ENCODE measurements around a stretch of chr16.

DNA sequence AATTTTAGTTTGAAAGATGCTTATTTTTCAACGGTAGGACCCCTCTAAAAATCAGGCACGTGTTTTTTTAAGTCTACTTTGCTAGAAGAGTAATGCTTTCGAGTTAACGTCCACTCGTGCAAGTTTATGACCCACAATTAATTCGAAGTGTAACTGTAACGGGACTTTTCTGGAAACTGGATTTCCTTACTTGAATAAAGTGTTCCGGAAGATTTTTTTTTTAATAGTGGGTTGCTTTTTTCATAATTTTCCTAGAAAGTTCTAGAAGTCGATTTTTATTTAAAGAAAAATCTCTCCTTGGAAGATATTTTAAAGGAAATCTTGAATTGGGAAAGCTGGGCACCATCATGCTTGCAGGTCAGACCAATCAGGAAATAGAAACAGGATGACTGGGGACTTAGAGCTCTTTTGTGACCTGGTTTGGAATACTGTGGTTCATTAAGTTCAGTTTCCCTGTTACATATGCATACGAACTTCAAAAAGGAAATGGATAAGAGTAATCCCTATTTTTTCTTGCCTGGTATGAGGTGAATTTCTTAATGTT lies 1.1 kb downstream of the NFATC3 start:
- PRO-cap: no peak

DNA sequence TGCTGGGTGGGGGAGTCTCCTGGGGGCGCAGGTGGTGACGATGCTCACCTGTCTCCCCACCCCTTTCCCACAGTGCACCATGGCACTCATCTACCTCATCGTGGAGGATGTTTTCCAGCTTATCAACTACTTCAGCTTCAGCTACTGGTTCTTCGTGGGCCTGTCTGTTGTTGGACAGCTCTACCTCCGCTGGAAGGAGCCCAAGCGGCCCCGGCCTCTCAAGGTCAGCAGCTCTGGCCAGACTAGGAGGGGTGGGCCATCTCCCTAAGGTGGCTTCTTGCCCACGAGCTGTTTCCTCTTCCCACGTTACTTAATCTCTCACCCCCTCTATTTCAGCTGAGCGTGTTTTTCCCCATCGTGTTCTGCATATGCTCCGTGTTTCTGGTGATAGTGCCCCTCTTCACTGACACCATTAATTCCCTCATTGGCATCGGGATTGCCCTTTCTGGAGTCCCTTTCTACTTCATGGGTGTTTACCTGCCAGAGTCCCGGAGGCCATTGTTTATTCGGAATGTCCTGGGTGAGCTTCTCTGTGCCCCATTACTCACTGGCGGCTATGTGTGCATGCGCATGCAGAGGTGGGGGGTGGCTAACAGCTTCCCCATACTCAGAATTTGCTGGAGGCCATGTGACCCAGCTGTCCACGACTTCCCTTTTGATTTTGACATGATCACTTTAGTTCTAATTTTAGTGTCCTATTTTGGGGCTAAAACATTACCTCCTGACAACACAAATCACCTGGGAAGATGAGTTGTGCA lies 14.3 kb downstream of the SLC7A6OS start:
- PRO-cap: no peak

DNA sequence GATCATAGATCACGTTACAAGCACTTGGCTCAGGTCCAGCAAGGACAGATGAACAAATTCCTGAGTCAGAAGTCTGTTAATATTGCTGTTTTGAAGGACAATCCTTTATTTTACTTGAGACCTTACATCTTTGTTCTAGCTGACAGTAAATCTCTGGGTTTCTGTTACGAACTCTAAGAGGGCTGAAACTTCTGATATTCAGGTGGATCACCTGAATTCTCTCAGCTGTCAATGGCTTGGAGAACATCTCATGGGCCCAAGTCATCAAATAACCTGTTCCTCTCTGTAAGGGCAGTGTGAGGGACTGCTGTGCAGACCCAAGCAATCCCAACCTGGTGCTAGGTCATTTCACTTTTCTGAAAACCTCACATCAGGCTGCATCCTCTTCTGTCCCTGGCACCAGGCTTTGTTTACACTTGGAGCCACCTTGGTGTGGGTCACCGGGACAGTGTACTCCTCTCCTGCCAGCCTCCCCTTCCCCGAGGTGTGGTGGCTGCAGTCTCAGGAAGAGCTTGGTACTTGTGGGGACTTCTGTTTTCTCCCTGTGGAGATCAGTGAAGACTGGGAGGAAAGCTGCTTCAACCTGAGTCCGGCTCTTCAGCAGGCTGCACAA lies 12.6 kb downstream of the SLC7A6OS start:
- PRO-cap: no peak

DNA sequence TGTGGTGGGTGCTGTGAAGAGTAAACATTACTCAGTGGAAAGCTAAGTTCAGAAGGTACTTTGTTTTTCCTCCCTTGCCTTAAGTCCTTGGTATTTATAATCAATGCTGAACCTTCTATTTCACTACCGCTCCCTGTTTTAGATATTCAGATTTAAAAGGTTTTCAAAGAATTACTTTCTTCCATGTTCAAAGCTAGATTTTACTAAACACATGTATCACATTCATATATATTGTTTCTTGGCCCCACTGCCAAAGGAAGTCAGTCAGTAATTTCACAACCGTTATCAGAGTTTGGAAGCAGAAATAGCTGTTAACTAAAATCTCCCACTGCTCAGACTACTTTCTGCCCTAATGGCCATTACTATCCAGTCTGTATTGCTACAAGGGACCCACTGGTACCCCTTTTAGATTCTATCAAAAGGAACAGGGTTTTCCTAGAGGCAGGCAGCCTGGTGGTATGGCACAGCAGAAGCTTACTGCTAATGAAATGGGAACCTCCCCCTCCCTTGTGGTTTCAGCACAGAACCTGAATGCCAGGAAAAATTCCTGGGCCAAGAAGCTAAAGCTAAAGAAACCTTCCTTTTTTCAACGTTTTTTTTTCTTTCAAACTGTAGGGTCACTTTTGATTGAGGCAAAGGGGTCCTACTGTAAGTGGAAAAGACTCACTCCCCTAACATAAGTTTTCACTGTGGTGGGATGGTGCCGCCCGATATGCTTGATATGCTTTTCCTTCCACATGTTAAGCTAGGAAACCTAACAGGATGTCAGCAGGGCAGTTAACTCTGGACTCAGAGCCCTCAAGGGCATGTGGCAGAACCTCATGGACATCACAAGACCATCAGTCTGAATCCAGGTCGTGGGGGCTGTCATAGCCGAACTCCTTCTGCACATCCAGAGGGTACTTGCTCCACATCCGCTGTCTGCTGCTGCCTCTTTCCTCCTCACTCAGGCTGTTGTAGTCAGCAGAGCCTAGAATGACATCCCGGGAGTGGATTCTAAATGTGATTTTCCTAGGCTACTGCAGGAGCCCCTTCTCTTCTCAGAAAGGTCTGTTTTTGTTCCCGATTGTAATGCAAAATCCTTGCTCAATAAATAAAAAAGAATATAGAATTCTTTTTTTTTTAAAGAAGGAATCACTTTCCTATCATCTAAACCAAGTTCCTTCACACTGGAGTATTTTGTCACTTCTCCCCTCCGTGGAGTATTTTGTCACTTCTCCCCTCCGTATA lies 9.9 kb downstream of the SLC7A6OS start:
- PRO-cap: no peak

DNA sequence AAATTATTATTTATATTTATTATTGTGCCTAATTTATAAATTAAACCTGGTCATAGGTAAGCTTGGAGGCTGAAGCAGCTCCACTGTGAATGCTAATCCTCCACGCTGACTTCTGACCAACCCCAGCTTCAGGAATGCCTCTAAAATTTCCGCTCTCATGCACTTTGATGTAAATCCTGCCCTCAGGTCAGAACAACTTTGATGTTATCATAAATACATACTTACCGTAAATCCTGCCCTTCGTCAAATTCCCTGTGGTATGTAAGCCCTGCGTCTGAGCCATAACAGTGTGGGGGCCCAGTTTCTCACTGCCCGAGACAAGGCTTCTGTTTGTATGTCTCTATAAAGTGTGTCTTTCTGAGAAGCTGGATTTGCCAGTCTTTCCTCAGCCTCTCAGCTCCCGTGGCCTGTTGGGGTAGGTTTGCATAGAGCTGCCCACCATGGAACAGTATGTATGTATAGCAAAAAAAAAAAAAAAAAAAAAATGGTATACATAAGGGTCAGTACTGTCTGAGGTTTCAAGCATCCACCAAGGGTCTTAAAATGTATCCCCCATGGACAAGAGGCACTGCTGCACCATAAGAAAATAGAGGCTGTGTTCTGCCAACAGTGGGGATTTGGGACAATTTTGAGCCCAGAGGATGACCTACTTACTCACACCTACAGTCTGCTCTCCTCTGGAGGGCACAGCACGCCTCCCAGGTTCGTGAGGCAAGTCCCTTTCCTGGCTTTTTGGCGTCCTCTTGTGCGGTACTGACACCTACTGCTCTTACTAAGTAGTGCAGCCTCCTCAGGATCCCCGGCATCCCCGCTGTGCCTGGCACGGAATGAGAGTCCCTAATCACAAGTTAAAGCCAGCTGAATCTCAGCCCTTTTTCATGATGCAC lies 17.5 kb downstream of the PRMT7 start:
- PRO-cap: no peak

GRCh38 chr16:68351806-68352657 lies 41.2 kb downstream of the PRMT7 start:
- PRO-cap: no peak

DNA sequence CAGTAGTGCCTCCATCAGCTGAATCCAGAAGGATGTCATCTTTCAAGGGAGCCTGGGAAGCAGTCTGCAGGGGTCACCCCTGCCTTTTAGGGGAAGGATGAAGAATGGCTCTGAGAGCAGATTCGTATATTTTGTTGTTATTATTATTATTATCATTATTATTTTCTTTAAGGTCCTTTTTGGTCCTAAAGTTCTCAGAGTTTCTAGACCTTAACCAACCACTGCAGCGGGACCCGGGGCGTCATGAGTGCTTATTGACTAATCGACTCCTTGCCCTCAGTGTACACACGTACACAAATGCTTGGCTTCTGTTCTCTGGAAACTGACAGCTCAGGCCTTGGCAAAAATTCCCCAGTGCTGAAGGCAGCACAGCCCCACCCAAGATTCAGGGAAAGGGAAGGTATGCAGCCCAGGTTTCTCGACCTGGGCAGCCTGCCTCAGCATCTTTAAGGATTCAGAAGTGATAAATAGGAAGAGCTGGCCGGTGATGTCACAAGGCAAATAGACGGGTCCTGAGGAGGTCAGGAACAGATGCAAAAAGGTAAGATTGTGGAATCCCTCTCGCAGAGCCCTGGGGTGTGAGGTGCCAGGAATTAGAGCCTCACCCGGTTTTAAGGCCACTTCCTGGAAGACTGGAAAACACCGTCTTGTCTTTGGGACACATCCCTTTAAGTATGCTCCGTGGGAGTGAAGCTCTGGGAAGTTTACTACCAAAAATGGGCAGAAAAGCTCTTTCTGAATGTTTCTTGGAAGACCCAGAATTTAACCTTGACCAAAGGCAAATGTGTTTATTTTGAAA lies 9.0 kb upstream of the CDH3 start:
- PRO-cap: no peak

DNA sequence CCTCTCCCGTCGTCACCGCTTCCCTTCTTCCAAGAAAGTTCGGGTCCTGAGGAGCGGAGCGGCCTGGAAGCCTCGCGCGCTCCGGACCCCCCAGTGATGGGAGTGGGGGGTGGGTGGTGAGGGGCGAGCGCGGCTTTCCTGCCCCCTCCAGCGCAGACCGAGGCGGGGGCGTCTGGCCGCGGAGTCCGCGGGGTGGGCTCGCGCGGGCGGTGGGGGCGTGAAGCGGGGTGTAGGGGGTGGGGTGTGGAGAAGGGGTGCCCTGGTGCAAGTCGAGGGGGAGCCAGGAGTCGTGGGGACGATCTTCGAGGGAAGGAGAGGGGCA lies 405 bp downstream of the CDH1 start:
- PRO-cap: no peak

- PRO-cap: no peak
These were observed 128.7 kb downstream of the TANGO6 start for GRCh38 chr16:68971963-68972531.

DNA sequence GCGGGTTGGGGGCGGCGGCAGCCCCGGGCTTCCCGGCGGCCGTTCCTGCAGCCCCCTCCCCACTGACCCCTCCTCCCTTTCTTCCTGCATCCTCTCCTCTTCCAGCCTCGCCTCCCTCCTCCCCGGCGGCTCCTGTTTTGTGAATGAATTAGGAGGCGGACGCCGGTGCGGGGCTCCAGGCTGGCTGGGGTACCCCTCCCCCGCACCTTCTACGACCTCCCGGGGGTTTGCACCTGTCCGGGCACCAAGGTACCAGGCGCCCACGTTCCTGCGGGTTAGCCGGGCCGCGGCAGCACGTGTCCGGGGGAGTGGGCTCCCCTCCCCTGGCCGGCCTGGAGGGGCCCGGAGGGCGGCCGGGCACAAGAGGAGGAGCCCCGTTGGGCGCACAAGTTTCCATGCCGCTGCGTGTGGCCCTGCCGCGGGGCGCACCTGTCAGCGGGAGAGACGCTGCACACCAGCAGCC lies 1.0 kb downstream of the HAS3 start:
- PRO-cap: no peak

- PRO-cap: no peak
These were observed 13.2 kb downstream of the HAS3 start for GRCh38 chr16:69118242-69119450.

- PRO-cap: bidirectional peak, plus-strand start at chr16:69132352, minus-strand start at chr16:69132159
These were observed 764 bp downstream of the CHTF8 start for GRCh38 chr16:69131237-69132411.

DNA sequence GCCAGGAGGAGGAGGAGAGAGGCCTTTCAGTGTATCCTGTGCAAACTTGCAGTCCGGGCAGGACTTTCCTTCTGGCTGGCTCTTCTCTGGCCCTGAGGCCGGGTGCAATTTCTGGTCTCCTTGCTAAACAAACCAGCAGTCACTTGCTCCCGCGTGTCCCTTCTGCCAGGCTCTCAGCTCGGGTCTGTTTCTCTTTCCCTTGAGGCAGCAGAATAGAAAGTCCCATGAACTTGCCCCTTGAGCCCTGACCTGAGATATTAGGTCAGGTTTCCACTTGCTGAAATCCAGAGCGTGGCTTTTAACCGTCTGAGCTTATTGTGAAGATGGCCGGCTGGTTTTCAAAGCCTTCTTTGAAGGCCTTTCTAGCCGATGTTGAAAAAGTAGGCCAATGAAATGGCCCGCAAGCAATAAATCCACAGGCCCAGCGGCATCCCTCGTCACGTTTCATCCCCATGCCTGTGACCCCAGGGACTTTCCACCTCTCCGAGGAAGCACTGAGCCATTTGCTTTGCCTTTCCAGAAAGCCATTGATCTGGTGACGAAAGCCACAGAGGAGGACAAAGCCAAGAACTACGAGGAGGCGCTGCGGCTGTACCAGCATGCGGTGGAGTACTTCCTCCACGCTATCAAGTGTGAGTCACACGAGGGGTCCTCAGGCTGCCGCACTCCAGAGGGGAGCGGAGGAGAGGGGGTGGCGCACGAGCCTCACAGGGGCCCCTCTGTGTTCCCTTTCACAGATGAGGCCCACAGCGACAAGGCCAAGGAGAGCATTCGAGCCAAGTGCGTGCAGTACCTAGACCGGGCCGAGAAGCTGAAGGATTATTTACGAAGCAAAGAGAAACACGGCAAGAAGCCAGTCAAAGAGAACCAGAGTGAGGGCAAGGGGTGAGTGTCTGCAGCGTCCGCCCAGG lies 4.6 kb downstream of the VPS4A start:
- PRO-cap: no peak

DNA sequence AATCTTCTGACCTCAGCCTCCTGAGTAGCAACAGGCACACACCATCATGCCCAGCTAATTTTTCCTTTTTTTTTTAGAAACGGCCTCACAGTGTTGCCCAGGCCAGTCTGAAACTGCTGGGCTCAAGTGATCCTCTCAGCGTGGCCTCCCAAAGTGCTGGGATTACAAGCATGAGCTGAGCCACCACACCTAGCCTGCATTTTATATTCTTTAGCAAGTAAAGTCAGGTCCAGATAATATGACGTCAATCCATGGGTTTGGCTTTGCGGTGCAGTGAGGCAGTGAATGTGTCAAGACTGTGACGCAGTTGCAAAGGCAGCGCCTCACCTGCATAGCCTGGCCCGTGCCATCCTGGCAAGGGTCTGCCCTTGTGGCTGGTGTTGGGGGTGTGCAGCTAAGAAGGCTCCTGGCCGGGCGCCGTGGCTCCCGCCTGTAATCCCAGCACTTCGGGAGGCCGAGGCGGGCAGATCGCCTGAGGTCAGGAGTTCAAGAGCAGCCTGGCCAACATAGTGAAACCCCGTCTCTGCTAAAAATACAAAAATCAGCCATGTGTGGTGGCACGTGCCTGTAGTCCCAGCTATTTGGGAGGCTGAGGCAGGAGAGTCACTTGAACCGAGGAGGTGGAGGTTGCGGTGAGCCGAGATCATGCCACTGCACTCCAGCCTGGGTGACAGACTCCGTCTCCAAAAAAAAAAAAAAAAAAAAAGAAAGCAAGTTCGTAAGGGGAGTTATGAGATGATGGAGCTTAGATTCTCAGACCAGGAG lies 6.9 kb downstream of the PDF start:
- PRO-cap: no peak

DNA sequence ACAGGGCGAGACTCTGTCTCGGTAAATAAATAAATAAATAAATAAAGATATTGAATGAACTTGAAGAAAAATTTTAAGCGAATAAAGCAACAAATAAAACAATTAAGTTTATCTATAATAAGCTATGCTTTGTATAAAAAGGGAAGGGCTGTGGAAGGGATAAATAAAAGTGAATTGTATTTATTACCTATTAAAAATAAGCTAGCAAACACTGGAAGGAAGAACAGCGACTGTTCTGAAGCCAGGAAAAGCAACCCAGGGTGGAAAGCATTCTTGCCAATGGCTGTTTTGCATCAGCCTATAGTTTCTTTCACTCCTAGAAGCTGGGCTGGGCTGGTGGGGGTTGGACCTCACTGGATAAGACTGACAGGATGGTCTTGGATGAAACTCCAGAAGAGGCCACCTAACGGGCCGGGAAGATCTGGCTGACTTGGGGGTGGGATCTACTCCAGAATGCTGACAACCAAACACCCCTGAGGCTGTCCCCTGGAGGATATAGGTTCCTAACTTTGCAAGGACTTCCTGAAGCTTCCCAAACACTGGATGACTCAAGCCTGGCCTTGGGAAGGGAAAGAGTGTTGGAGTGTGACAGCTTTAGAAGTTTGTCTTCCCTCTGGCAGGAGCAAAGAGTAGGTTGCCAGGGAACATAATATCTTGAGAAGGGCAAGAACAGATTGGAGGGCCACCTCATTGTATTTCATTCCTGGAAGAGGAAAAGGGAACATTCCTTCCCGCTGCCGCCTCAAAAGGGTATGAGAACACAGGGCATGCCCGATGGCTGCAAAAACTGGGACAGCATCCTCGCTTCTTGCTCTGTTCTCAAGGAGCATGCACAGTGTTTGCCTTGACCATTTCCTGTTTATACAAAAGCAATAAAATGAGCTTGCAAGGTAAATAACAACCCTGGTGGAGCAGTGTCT lies 6.9 kb upstream of the CYB5B start:
- PRO-cap: no peak

DNA sequence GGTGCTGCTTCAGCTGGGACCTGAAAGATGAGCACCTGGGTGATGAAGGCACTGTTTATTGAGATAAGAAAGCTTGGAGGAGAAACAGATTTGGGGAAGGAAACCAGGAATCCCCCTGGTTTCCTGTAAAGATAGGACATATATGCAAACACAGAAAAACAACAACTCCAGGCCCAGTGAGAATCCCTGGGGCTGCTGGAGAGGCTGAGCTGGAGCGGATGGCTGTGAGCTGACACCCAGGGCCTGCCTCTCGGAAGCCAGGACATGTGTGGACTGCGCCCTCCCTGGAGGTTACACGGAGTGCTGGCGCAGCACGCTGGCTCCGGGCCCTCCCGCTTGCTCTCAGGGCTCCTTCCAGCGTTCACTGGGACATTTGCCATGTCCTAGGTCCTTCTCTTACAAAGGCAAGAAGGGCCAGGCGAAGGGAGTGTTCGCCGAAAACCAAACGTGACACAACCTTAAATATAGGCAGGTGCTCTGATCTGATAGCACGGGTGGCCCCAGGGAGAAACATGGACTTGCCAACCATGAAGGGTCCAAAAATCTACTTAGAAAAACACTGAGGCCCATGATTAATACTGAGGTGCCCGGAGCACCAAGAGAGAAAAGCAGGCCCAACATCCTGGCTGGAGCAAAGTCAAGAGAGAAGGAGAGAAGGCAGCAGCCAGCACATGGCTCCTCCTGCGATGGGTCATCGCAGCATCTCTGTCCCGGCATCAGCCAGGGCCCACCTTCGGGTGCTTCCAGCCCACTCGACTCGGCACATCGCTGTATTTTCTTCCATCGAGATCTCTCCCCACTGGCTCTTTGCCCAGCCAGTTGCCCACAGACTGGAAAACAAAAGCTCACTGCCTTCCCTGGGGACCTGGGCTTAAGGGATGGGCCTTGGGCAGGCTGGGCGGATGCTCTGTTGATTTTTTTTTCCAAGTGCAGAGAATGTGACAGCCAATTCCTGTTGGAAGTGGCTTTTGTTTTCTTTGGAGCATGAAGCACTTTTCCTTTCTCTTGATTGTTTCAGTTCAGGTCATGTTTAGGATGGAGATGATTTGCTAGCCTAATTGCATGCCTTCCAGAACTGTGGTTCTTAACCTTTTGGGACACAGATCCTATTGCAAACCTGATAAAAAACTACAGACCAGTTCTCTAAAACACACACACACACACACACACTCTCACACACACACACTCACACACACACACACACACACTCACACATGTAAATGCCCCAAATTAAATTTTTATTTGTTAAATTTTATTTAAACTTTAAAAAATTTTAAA lies 57.9 kb downstream of the CYB5B start:
- PRO-cap: unidirectional peak, plus-strand start at position 634 of the sequence

DNA sequence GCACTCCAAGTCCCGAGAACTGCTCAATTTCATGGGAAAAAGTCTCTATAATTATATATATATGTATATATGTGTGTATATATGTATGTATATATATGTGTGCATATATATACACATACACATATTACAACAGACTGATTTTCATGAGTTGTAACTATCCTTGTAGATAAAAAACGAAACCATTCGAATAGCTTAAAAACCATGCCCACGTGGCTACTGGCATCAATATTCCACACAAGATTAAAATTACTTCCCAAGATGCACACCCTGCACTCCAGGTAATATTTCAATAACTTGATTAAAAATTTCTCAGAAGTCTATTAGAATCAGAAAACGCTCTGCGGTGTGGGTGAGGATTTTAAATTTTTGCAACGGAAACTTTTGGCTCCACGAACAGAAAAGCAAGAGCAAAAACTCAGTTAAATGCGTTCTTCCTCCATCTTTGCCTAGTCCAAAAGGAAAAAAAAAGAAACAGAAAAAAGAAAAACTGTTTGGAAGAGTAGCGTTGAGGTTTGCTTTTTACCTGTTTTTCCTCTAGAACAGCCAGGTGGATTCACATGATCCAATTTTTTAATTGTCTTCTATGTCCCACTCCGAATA lies 939 bp upstream of the NFAT5 start:
- PRO-cap: no peak

- PRO-cap: bidirectional peak, plus-strand start at chr16:69566322, minus-strand start at chr16:69566351
These were observed 473 bp downstream of the NFAT5 start for GRCh38 chr16:69566088-69566789.

GRCh38 chr16:69600656-69601108 lies 34.9 kb downstream of the NFAT5 start:
- PRO-cap: no peak

GRCh38 chr16:69613340-69613851 lies 47.6 kb downstream of the NFAT5 start:
- PRO-cap: no peak

All from tibial artery (tissue), 1 donor.